Measurements from ENCODE around the gene GRIK4.

GRCh38 chr11:120447825-120448578 lies 63.5 kb upstream of the GRIK4 start:
- PRO-cap: no peak
- RRBS, 2 experiments: no CpG with 5 or more reads among the region's 4 CpGs

DNA sequence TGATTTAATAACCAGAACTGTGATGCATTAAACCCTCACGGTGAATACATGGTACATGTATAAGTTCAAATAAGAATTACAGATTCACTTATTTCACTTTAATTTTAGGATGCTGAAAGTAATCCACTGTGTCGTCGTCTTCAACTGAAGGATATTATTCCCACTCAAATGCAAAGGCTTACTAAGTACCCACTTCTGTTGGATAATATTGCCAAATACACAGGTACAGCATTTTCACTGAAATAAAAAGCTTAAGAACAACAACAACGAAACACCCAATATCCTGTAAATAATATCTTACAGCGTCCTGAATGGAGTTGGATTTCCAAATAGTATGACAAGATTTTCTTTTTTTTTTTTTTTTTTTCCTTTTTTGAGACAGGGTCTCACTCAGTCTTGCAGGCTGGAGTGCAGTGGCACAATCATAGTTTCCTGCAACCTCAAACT lies 44.4 kb upstream of the GRIK4 start:
- PRO-cap: no peak
- RRBS, 2 experiments: no CpG with 5 or more reads among the region's 5 CpGs

- PRO-cap: unidirectional peak, plus-strand start at chr11:120511748
- RRBS, 2 experiments: 1 to 2% methylated on average over 36 to 42 of the region's 67 CpGs
Observed at GRCh38 chr11:120511485-120511911, at the start of gene GRIK4. GRIK4 (plus strand) TSS chr11:120511748.

DNA sequence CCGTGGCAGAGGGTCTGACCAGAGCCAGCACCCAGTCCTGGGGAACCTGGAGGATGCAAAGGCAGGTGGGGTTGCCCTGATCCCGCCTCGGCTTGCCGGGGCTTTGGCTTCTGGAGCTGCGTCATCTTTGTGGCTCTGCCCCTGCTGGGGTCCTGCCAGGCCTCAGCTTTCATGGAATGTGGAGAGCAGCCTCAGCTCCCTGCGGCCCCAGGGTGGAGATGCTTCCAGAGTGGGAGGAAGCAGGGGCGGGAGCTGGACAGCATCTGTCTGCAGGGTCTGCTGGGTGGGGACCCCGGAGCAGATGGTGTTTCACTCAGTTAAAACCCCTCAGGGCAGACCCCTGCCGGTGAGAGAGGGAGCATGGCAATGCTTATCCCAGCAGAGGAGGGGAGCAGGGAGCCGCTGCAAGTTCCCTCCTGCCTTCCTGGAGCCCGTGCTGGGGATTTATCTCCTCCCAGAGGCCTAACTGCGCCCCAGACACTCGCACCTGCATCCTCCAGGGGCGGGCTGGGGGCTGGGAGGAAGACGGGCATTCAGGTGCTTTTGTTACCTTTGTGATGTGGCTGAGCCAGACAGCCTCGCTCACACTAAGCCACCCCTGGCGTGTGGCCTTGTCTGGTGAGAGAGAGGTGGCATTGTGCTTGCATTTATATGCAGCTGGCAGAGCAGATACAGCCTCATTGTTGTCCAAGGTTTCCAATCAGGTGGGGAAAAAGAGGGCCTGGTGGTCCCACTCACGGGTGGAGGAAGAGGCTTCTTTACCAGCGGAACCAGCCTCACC lies 15.7 kb downstream of the GRIK4 start:
- PRO-cap: no peak
- RRBS, 2 experiments: 6% methylated on average over 1 of the region's 19 CpGs

GRCh38 chr11:120601680-120602088 lies 90.1 kb downstream of the GRIK4 start:
- PRO-cap: no peak
- RRBS, 2 experiments: no CpG with 5 or more reads among the region's 3 CpGs

DNA sequence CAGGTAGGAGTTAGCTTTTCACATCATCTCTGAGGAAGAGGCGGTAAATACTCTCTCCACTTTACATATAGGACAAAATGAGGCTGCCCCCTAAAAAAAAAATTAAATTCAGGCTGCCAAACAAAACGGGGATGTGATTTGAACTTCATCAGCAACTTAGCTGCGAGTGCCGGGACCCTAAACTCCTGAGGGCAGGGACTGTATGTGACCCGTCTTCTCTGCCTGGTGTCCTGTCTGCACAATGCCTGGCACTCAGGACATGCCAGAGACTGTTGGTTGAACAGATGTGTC lies 194.7 kb upstream of the TBCEL start:
- PRO-cap: no peak
- RRBS, 2 experiments: no CpG with 5 or more reads among the region's 5 CpGs

GRCh38 chr11:121111615-121111815 lies 10.5 kb downstream of the TECTA start:
- PRO-cap: no peak

- PRO-cap: no peak
- RRBS, 2 experiments: no CpG with 5 or more reads among the region's 4 CpGs
Observed at GRCh38 chr11:121230710-121231128, 61.9 kb upstream of the SC5D start.

- PRO-cap: no peak
- RRBS, 2 experiments: no CpG with 5 or more reads among the region's 7 CpGs
Observed at GRCh38 chr11:121309294-121310267, 17.0 kb downstream of the SC5D start.

- PRO-cap: no peak
- RRBS, 2 experiments: no CpG with 5 or more reads among the region's 15 CpGs
Observed at GRCh38 chr11:121464155-121465167, 12.3 kb downstream of the SORL1 start.

GRCh38 chr11:121545514-121546111 lies 93.5 kb downstream of the SORL1 start:
- PRO-cap: no peak
- RRBS, 2 experiments: no CpG with 5 or more reads among the region's 3 CpGs

DNA sequence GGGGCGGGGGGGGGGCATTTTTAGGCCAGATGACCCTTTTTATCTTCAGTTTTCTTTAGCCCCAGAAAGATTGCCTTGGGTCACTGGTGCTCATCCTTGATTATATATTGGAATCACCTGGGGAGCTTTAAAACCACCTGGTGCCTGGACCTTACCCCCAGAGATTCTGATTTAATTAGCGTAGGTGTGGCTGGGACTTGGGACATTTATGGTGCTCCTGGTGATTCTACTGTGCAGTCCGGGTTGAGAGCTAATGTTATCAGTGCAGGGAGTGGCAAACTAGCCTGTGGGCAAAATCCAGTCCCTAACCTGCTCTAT lies 134.5 kb downstream of the SORL1 start:
- PRO-cap: no peak
- RRBS, 2 experiments: no CpG with 5 or more reads among the region's 3 CpGs

GRCh38 chr11:121587263-121587498 lies 135.1 kb downstream of the SORL1 start:
- PRO-cap: no peak
- RRBS, 2 experiments: no CpG with 5 or more reads among the region's 2 CpGs

DNA sequence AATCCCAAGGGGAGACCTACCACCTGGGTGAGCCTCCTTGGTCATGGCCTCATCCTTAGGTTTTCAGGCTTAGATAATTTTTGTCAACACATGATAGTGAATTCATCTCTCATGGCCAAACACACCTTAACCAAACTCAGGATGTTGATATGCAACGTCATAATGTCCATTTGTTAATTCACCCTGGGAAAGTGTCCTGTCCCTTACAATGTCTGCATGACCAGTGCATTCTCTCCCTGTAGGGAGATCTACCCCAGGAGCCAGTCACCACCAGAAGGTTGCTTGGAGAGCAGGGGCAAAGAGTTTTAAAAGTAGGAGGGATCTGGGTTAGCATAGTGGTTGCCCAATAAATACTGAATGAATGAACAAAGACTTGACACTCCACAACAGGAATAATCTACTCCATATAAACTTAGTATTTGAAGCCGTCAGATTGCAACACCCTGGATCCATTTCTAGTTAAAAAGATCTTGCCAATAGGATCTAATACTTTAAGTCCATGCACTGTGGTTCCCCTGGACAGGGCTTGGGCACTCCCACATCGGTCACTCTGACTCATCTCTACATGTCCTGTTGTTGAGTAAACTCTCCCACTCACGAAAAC lies 182.5 kb downstream of the SORL1 start:
- PRO-cap: no peak
- RRBS, 2 experiments: no CpG with 5 or more reads among the region's 4 CpGs

DNA sequence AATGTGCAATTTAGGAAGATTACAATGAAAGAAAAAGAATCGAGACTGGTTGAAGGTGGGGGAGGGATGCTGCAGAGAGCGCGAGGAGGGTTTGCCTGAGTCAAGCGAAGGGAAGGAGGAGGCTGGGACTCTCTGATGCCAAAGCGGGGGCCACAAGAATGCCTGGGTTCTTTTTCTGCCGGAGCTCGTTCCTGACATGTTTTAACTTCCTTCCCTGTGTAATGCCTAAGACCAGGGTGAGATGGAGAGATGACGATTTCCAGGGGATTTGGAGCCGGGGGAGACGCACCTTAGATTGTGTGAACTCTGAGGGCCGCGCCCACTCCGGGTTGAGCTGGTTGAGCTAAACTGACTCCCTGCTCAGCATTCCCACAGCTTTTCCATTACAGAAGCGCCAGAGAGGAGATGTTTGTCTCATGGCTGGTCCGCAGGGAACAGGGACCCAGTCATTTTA lies 271.2 kb downstream of the SORL1 start:
- PRO-cap: no peak
- RRBS, 2 experiments: 7 to 17% methylated on average over 8 of the region's 15 CpGs

GRCh38 chr11:122309157-122310208 lies 193.5 kb upstream of the BLID start:
- PRO-cap: no peak
- RRBS, 2 experiments: no CpG with 5 or more reads among the region's 22 CpGs

DNA sequence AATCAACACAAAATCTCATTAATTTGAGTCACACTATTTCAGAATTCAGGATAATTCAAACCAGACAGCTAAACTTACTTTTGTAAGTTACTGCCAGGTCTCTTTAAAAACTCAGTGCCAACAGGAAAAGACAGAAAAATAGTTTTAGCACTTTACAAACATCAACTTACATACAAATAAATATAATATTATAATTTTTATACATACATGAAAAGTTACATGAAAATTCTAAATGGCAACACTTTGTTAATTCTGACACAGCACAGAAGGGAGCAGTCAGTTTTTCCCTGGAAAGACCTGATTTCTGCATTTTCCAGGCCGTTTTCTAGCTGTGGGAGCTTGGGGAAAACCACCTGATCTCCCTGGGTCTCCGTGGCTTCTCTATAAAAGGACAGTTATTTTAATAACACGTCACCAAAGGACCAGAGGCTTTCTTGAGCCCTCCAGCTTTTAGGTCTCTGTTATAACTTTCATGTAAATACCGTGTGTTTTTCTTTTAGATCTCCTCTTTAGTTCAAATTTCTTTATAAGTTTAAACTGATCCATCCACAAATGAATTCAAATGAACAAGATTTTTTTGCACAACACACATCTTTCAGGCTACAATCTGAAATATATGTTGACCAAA lies 220.3 kb upstream of the BLID start:
- PRO-cap: no peak
- RRBS, 2 experiments: no CpG with 5 or more reads among the region's 4 CpGs

DNA sequence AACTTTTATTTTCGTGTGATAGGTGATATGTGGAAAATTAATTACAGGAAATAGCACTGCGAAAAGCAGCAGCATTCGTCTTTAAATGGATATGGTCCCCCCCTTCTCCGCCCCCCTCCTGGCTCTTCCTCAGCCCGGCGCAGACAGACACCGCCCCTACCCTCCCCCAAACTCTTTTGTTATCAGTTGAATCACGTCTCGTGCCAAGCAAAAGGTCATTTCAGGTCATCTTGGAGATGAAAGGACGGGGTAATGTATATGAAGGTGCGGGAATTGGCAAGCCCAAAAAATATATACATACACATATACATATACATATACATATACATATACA lies 214.7 kb upstream of the UBASH3B start:
- PRO-cap: no peak
- RRBS, 2 experiments: no CpG with 5 or more reads among the region's 11 CpGs

DNA sequence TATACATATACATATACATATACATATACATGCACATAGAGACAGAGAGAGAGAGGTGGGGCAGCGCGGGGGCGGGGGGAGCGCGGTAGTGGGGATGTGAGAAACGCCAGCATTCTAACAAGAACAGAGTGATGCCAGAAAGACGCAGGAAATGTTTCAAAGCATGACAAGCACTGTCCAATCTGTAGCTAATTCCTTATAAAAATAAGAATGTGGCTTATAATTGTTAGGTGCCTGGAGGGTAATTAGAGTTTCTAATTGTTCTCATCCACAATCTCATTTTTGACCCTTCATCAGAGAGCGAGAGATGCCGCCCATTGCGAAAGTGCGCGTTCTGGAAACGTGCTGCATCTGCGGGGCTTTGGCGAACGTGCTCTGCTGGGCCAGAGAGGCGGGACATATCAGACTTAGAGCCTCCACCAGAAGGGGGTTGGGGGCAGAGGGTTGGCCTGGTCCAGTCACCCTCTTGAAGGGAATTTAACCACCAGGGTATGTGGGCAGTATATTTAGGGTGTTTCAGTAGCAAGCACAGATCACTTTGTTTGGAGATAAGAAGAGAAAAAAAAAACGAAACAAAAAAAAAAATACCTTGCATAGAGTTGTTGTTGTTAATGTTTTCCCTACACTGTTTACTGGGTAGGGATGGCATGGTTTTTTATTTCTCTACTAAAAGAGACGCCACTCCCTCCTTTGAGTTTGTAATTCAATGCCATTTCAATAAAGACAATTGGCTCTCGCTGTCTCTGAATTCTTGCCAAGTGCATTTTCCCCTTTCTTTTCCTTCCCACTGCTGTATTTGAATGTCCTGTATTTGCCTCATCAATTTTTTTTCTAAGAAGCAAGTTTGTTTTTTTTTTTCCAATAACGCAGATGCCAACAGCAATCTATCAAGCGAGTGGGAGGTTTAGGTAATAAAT lies 214.1 kb upstream of the UBASH3B start:
- PRO-cap: no peak
- RRBS, 2 experiments: no CpG with 5 or more reads among the region's 22 CpGs

DNA sequence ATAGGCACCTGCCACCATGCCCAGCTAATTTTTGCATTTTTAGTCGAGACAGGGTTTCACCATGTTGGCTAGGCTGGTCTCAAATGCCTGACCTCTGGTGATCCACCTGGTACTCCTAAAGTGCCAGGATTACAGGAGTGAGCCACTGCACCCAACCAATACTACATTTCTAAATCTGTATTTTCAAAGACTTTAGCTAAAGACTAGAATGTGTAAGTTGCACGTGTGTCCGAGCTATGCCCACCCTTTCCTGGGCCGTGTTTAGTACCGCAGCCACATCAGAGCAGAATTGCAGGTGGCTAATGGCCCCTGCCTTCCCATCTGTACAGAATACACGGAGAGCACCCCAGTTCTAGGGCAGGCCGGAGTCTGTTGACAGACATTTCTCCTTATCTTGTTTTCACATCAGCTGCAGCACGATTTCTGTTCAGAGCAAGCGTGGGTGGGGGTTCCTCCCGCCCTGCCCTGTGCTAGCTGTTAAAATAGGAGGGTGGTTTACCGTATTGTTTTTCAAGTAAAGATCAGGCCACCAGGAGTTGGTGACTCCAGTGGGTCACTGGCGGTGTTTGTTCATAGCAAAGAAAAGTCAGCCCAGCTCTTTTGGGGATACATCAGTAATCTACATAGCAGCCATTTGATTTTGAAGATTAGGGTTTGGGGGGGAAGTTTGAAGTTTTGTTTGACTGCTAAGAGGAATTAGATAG lies 41.1 kb downstream of the UBASH3B start:
- PRO-cap: no peak
- RRBS, 2 experiments: no CpG with 5 or more reads among the region's 12 CpGs

All from astrocyte (in vitro differentiated cells and primary cell).